Mesangial cell (primary cell): ENCODE results near the genes TUBA8 and TMEM191B.

- RAMPAGE, long total RNA, result no peak
Measured at GRCh38 chr22:18077118-18077408, 727 bp upstream of the PEX26 start.

- RAMPAGE, long total RNA, result no peak
Measured at GRCh38 chr22:18110021-18111260, at the start of gene TUBA8. TUBA8 (plus strand) TSS chr22:18110809.

- RAMPAGE, long total RNA, result no peak
Measured at GRCh38 chr22:18113614-18113867, 2.9 kb downstream of the TUBA8 start.

- RAMPAGE, long total RNA, result no peak
Measured at GRCh38 chr22:18126328-18127203, 16.0 kb downstream of the TUBA8 start.

GRCh38 chr22:18157311-18157715, 7.3 kb downstream of the USP18 start:
- RAMPAGE, long total RNA, result no peak

DNA sequence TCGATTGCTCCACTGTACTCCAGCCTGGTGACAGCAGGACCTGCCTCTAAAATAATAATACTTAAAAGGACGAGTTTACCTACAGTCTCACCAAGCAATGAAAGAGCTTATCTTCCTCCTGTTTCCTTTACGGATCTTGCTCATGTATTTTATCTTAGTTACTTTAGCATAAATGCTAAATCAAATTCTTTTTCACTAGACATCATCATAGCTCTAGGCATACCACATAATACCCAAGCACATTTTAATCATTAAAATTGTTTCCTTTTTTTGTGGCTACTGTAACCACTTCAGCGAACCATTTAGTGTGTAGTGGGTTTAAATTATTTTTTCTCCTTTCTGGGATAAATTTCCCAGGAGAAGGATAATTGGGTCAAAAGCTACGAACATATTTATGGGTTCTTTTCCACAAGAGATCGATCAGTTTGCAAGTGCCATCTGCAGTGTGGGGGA, at the start of gene TMEM191B:
Gene TMEM191B (plus strand): TSS at position 419 of the 453 bp plus-strand sequence.
- RAMPAGE, long total RNA, result no peak

DNA sequence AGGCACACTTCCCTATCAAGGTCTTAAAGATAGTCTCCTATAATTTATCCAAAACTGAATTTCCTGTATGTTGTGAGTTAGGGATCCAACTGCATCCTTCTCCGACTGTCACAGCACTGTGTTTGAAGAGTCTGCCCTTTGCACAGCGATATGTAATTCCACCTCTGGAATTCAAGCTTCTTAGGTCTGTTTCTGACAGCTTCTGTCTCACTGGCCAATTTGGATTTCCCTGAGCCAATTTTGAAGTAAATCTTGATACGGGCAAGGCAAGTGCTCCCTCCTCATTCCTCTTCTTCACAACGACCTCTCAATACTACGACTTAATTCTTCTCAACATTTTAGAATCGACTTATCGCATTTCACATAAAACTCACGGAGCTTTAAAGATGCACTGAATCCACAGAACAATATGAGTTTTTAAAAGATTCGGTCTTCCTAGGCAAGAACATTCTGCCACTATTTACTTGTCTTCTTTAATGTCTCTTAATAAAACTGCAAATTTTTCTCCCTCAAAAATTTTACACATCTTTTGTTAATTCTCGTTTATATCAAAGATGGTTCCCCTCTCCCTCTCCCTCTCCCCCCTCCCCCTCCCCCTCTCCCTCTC, 39.0 kb downstream of the DGCR2 start:
- RAMPAGE, long total RNA, result no peak

- RAMPAGE, long total RNA, result no peak
Measured at GRCh38 chr22:19218728-19219223, 40.2 kb upstream of the SLC25A1 start.

GRCh38 chr22:19291848-19292037, 224 bp upstream of the CLTCL1 start:
- RAMPAGE, long total RNA, result no peak

GRCh38 chr22:19330968-19332066, 39.8 kb upstream of the CLTCL1 start:
- RAMPAGE, long total RNA, result no peak

DNA sequence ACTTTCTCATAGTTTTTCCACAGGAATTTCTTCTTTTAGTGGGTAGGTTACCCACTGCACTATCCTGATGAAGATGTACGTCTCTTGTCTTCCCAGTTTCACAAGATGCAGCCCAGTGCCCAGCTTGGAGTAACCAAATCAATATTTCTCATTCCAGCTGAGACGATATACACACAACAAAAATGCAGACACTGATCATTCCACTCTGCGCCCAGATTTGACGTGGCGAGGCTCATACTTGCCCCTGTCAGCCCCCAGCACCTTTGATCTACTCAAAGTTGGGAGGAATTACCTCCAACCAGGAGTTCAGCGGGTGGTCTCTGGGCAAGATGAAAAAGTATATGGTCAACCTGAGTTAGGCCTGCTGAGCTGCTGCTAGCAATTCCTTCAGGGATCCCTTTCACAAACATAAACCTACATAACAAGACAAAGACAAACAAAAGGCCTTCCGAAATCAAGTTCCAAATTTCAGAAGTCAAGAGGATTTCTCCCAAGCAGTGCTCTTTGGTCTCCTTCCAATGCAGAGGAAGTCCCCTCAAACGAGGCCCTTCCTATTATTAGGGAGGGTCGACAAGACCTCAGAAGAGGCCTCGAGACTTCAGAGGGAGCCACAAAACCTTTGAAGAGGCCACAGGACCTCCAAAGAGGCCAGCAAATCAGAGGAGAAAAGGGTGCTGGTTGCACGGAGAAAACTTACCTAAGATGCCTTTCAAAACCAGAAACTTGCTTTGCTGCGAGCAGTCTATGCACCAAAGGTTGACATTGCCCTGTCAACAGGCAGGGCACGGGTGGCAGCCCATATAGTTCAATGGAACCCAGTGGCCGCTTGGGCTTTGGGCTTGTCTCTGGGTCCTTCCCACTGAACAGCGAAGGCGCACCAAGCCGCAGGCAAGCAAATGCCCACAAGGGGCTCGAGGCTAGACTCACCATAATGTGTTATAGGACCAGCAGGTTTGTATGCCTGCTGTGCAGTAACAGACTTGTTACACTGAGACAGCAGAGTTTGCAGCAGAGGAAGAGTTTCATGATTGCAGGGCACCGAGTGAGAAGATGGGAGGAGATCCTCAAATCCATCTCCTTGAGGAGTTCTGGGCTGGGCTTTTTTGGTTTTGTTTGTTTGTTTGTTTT, 20.7 kb downstream of the CLDN5 start:
- RAMPAGE, long total RNA, result no peak

DNA sequence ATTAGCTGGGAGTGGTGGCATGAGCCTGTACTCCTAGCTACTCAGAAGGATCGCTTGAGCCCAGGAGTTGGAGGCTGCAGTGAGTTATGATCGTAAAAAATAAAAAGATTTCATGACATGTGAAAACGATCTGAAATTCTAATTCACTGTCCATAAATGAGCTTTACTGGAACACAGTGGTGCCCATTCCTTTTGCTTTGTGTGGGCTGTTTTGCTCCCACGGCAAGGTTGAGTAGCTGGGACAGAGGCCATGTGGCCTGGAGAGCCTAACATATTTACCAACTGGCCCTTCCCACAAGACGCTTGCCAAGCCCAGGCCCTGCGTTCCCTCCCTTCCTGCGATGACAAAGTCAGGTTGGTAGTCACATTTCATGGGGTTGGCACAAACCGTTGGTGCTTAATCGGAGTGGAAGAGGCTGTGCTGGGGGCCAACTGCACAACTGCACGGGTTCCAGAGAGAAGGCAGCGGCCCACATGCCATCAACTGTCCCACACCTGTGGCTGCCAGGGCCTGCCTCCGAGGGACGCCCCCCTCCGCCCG, 81.2 kb upstream of the CLDN5 start:
- RAMPAGE, long total RNA, result no peak

GRCh38 chr22:19723726-19724726, 687 bp downstream of the GP1BB start:
- RAMPAGE, long total RNA, result no peak

GRCh38 chr22:19749861-19750338, 10.7 kb upstream of the TBX1 start:
- RAMPAGE, long total RNA, result no peak

DNA sequence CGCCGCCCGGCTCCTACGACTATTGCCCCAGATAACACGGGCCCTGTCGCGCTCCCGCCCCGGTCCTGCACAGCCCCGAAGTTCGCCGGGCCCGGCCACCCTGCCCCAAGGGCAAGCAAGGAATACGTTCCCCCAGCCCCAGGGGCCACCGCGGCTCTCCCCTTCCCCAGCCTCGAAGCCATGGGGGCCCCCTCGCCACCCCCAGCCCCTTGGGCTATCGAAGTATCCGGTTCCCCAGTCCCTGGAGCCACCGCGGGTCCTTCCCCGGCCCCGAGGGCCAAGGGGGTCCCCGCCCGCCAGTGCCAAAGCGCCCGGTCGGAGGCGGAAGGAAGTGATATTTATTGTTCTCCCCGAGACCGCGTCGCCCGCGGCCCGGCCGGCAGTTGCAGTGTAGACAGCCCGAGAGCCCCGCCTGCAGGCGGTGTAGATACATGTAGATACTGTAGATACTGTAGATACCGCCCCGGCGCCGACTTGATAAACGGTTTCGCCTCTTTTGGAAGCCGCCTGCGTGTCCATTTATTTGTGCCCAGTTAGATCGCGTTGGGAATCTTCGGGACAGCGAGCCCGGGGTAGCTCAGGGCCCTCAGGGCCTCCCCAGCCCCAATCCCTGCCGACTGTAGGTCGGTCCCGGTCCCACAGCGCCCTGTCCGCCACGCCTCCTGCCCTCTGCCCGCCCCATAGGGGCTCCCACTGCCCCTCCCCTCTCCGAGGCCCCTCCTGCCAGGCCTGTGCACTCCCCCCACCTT, 6.4 kb downstream of the TBX1 start:
- RAMPAGE, long total RNA, result no peak

DNA sequence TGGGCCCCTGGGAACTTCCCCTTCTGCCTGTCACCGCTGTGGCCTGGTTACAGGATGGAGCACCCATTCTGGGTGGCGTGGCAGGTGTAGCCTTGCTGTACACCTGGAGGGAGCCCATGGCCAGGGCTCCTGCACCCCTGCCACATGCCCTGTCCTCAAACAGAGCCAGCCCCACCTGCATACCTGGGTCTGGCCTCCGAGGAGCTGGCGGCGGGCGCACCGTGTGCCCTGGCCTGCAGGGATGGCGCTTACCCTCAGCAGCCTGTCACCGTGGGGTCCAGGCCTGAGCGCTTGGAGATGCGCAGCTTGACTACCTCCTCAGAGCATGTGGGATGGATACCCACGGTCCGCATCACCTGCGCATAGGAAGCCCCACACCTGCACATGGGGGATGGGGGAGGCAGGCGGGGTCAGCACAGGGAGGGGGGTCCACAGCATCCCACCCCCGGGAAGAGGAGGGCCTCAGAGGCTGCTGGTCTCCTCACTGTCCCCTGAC, 22.2 kb upstream of the GNB1L start:
- RAMPAGE, long total RNA, result no peak

DNA sequence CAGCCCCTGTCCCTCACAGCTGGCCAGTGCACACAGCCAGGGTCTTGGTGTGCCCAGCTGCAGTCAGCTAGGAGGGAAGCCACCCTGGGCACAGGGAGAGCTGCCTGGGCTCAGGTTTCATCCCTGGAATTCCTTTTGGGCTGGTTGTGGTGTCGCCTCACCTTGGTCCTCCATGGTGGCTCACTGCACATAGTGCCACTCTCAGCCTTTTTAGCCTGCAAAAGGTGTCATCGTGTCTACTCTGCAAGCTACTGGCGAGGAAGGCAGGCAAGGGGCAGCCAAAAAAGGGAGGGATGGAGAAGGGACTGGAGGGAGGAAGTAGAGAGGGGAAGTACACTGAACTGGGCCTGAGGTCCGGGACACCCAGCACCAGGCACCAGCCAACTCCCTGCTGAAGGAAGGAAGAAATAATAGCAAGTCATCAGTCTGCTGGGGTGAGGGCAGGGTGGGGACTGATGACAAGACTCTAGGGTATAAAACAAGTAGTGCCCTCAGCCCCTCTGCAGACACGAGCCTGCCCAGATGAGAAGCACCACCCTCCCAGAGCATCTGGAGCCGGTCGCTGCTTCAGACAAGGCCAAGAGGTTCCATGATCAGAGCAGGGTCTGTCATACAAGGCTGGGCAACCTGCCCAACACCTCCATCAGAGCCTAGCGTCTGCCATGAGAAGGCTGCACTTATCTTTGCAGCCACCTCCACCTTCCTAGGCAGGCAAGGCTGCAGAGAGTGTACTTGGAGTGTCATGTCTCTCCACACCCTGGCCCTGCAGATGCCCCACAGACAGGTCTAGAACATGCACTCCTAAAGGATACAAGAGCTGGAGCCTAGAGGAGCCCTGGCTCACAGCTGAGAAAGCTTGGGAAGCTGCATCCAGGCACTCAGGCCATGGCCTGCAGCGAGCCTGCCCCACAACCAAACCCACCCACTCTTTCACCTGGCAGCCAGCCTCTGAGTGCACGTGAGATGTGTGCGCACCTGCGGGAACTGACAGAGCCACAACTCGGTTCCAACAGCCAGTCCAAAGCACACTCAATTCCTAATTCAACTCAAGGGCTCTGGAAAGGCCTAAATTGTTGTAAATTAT, 9.0 kb upstream of the COMT start:
- RAMPAGE, long total RNA, result no peak

GRCh38 chr22:19935683-19936396, 5.7 kb upstream of the COMT start:
- RAMPAGE, long total RNA, result no peak

GRCh38 chr22:19963877-19964490, 22.4 kb upstream of the TXNRD2 start:
- RAMPAGE, long total RNA, result no peak

- RAMPAGE, long total RNA, result no peak
Measured at GRCh38 chr22:19970863-19972019, 29.6 kb upstream of the TXNRD2 start.